Aorta (tissue), 1 donor: Measurements from ENCODE around the genes POLR2J3 and POLR2J2.

GRCh38 chr7:102232504-102233225, 54.0 kb upstream of the SH2B2 start:
- PRO-cap: no peak

- PRO-cap: no peak
Observed at GRCh38 chr7:102253795-102254500, 32.7 kb upstream of the SH2B2 start.

GRCh38 chr7:102287323-102288025, 806 bp downstream of the SH2B2 start:
- PRO-cap: no peak

- PRO-cap: no peak
Observed at GRCh38 chr7:102299637-102299905, 12.9 kb downstream of the SH2B2 start.

GRCh38 chr7:102440047-102440588, 6.7 kb downstream of the ORAI2 start:
- PRO-cap: no peak

GRCh38 chr7:102572297-102572971, at the start of gene POLR2J3:
TSS of gene POLR2J3 (minus strand) at chr7:102572583.
- PRO-cap: no peak

DNA sequence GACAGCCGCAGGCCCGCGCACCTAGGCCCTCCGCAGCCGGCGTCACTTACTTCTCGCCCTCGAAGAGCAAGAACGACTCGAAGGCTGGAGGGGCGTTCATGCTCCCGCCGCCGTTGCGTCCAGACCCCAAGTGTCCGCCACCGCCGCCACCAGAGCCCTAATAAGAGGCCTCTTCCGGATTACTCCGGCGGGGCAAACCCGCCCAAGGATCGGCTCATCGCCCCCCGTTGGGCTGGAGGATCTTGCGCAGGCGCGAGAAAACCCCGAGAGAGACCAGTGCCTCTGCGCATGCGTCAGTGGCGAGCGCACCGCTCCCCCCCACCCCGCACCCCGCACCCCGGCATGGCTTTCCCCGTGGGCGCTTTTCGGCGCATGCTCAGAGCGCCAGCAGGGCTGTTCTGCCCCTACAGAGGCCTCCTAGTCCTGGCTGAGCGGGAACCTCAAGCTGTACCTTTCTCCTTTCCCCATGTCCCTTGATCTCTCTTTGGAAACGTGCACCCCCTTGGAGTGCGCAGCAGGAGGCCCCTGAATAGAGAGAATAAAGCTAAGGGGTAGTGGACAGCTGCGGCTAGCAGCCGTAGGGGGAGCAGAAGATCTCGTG, at the start of gene POLR2J2:
TSS of gene POLR2J2 (minus strand) at position 162 of the 601 bp plus-strand sequence.
- PRO-cap: no peak

- PRO-cap: no peak
Observed at GRCh38 chr7:103086318-103087069, 11.6 kb downstream of the ARMC10 start.

GRCh38 chr7:103089139-103089987, 14.4 kb downstream of the ARMC10 start:
- PRO-cap: no peak

GRCh38 chr7:103280185-103281195, 16.7 kb upstream of the PMPCB start:
- PRO-cap: no peak

GRCh38 chr7:103990801-103991494, 1.5 kb upstream of the RELN start:
- PRO-cap: no peak

- PRO-cap: no peak
Observed at GRCh38 chr7:104933378-104934210, 80.4 kb upstream of the KMT2E start.

DNA sequence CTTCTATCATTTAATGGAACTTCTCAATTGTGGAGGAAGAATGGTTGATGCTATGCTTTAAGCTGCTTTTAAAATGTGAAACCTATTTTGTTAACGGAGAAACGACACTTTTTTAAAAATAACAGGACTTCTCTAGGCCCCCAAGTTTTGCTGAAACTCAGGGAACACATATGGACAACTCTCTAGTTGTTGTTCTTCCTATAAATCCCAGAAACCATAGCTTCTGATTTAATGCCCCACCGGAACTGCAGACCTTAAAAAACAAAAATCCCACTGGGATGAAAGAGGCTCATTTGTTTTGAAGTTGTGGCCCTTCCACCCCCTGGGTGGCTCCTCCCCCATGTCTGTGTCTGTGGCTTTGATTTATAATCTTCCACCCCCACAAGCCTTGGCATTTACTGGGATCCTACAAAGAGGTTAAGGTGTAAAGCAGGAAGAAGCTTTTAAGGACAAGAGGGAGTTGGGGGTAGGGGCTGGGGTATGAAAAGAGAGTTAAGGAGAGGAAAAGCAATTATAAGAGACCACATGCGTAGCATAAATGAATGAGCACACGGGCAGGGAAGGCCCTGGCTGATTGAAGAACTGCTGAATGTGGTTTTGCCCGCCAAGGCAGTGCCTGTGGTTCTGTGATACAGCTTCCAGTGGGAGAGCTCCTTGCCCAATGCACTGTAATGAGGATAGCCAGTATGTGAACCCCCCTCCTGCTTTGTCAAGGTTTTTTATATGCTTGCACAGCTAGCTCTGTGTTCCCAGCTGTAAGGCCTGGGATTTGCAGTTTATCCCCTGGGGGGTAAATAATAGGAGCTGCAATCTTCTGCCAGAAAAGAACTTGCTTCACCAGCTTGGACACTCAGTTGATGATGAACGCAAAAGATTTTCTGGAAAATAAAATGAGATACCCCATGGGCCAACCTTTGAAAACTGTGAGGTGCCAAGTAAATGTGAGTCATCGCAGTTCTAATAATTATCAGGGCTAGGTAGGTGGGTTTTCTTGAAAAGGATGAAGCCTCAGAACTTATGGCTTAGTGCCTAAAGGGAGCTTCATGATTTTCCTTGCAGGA, 34.8 kb upstream of the KMT2E start:
- PRO-cap: no peak

DNA sequence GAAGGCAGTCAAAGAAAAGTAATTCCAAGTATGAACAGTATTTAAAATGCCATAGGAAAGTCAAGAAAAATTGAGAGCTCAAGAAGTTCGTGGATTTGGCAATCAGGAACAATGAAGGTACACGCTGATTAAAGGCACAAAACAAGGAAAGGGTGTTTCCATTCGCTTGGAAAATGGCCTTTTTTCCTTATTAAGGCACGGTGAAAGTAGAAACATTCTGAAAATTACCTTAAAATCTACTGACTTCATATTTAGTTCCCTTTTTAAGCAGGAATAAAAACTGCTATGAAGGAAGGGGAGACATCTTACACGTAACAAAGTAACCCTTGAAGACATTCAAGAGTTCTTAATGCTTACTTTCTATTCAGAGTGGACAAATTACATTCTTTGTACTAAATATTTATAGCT, 3.2 kb upstream of the KMT2E start:
- PRO-cap: no peak

DNA sequence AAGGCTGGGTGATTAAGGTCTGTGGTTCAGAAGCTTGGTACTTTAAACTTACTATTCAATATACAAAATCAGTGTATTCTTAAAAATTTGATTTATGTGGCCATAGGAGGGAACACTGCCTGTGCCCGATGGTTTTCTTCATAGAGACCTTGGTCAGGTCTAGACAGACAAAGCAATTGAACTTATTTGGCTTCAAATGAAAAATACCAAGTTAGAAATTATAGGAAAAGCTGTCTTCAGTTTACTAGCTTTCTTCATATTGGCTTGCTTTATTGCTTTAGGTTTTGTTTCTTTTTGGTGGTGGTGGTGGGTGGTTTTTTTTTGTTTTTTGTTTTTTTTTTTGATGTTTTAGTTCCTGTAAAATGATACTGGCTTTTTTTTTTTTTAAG, 3.1 kb downstream of the KMT2E start:
- PRO-cap: no peak

DNA sequence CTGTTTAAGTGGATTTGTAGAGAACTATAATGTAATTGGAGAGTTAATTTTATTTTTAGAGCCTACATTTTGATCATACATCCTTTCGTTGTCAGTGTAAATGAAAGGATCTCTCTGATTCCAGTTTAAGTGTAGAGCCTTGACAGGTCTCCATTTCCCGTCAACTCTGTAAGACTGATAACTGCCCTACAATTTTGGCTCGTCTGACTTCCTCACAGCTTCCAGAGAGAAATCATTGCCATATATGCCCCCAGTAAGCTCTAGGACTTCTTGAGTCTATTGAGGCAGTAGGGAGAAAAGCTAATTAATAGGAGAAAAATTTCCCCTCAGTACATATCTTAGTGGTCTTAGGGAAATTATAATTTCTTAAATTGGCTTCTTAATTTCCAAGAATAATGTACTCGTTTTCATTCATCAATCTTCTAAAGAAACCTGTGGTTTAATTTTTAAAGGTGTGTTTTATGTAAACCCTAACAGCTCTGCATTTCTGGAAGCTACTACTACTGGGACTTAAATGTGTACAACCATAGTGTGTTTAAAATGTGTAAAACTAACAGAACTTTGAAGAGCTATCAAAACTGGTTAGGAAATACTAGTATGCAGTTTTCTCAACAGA, 3.8 kb downstream of the KMT2E start:
- PRO-cap: no peak

DNA sequence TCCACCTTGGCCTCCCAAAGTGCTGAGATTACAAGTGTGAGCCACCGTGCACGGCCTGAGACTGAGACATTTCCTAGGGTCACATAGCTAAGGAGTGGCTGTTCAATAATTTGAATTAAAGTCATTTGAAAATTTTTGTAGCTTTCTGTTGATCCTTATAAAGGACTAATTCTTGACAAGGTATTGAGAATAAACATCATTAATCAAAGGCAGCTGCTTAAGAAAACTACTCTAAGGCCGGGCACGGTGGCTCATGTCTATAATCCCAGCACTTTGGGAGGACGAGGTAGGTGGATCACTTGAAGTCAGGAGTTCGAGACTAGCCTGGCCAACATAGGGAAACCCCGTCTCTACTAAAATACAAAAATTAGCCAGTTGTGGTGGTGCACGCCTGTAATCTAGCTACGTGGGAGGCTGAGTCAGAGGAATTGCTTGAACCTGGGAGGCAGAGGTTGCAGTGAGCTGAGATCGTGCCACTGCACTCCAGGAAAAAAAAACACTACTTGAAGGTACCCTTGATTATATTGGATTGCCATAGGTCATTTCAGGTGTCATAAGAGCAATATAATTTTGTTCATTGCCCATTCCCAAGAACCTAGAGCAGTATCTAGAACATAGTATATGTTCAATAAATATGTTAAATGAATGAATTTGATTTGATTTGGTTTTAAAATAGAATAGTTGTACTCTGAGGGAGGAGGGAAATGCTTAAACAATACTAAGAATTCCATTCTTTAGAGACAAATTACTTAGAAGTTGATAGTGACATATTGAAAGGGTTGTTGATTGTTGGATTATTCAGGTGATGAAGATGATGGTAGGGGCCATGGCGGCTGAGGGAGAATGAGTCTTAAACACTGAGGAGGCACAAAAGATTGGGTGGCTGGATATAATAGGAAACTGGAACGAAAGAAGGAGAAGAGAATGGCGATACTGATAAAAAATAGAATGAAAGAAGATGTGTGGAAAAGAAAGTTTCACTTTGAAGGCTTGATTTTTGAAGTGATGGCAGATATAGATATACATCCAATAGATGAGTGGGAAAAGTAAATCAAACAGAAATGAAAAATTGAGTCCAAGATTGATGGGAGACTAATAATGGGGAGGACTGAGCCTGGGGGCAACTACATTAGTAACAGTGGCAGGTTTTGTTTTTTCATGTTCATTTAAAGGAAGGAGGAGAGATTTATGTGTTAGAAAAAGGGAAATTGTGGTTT, 15.2 kb downstream of the KMT2E start:
- PRO-cap: no peak

DNA sequence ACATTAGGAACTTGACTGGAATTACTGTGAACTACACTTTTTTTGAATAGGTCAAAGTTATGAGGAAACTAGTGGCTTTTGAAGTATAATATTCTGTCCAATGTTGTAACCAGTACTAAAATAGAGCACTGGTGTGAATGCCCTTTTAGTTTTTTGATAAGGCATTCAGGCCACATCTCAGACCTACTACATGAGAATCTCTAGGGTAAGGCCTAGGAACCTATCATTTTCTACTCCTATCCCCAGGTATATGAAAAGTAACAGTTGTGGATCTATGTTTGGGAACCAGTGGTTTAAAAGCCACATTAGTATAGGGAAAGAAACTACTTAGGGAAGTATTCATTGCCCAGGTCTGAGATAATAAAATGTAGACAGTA, 16.5 kb downstream of the KMT2E start:
- PRO-cap: no peak

- PRO-cap: no peak
Observed at GRCh38 chr7:105030882-105031500, 17.0 kb downstream of the KMT2E start.

DNA sequence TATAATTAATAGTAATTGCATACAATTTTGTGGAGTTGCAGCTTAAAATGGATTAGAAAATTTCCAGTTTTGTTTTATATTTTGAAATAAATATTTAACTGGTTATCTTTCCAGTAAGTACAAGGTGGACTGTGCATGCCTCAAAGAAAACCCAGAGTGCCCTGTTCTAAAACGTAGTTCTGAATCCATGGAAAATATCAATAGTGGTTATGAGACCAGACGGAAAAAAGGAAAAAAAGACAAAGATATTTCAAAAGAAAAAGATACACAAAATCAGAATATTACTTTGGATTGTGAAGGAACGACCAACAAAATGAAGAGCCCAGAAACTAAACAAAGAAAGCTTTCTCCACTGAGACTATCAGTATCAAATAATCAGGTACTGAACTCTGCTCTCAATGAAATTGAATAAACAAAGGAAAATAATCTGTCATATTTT, 75.9 kb downstream of the KMT2E start:
- PRO-cap: no peak